ENCODE data around the gene ACAT2.

DNA sequence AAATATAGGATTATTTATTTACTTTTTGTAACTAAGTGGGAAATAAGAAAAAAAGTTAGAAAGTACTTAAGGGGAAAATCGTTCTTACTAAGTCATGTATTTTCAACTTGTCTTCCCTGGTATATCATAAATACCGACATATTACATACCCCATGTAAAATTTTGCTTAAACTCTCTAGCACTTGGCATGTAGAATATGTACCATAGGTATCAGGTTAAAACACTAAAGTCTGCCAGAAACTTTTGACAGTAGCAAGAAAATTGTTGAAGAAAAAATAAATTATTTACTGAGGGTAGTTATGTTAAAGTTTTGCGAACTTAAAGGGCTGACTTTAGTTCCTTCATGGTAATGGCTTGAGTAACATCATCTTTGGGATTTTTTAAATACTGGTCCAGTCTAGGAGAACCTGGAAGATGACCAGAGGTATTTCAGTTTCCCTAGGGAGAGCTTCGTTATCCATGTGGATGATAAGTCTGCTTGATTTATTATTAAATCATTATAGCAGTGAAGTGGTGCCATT lies 10.4 kb downstream of the DYNLT1 start:
- PRO-cap = no peak
- RAMPAGE, long total RNA, 5 experiments = start-site peak on the plus strand in 1 of 5 experiments, centred at position 444 of the sequence, 5 reads per replicate
- RRBS = no CpG with 5 or more reads among the region's 4 CpGs

GRCh38 chr6:158706956-158707606 lies 57.2 kb downstream of the SYTL3 start:
- PRO-cap = unidirectional peak, minus-strand start at chr6:158707323
- RAMPAGE, long total RNA, 5 experiments = start-site peak on the plus strand in 1 of 5 experiments, at chr6:158707237-158707269 at its widest, 9 reads per replicate
- RRBS = no CpG with 5 or more reads among the region's 6 CpGs

DNA sequence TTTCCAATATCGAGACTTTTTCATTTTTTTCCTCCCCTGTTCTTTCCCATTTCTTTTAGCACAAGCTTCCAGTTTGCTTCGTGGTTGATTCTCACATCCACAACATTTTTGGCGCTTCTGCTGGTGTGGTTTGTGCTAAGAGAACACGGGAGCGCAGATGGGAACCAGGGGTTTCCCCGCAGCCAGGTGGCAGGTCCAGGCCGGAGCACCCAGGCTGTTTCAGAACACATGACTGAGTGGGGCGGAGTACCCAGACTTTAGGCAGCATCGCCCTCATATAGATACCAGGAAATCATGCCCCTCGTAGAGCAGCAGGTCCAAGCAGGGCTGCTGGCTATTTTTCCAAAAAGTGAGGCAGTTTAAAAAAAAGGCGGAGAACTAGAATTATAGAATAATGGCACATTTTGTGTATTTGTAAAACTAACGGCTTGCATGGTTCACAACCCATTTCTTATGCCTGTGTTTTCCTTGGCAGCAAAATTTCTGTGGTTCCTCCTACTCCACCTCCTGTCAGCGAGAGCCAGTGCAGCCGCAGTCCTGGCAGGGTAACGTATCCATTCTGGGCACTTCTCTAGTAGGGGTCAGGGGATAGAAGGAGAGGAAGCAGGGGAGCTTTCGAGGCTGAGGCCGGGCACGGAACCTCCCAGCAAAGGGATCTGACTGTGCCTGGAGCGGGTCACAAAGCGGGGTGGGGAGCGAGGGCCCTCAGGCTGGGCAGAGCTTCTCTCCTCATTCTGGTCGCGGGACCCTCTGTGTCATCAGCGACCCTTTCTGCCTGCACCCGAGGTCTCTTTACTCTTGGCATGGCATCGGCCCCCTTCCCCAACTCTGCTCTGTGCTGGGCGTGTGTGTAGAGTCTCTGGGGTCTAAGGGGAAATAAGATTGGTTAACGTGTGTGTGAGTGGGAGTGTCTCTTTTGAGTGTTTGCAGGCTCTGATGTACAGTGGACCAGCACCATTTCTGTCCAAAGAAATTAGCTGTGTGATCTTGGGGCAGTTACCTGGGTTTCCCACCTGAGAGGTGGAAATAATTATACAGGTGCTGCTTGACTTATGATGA lies 58.3 kb downstream of the SYTL3 start:
- PRO-cap = unidirectional peak, plus-strand start at position 229 of the sequence
- RAMPAGE, long total RNA, 5 experiments = start-site peak on the plus strand in 2 of 5 experiments, centred at positions 266 to 405 of the sequence, 9 to 42 reads per replicate
- RRBS = no CpG with 5 or more reads among the region's 28 CpGs

GRCh38 chr6:158734806-158735123 lies 84.4 kb downstream of the EZR start:
- PRO-cap = no peak
- RAMPAGE, long total RNA, 5 experiments = no peak in any of the 5 experiments
- RRBS = no CpG with 5 or more reads among the region's 3 CpGs

DNA sequence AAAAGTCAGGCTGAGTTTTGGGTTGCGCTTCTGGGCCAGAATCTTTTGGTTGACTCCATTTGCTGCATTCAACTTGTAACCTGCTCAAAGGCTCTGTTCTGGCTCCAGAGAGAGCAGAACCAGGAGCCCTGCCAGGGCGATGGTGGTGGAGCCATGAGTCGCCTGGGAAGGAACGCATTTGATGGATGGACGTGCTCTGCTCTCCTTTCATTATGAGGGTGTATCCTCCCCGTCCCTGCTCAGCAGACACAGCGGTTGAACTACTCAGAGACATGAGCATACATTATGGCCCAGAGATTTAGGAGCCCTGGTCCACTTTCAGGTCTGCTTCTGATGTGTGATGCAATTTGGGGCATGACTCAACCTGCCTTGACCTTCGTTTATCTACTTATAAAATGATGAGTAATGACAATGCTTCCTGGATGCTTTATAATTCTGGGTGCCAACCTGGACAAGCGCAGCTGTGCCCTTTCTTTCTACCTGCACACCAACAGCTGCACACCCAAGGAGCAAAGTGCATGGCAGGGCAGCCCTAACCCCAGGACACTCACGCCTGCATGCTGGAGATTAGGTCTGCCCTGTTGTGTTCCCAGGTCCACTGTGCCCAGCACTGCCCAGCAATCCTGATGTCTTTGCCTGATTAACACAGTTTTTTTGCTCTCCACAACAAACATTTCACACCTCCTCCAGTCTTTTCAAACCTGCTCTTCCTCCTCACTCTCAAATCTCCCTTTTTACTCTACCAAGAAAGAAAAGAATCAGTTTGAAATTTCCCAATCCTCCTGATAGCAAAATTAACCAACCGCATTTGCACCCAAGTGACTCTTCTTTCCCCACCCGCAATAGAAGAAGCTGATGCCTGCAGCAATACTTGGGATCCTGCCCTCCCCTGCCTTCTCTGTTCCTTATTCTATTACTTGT lies 81.3 kb downstream of the EZR start:
- PRO-cap = no peak
- RAMPAGE, long total RNA, 5 experiments = no peak in any of the 5 experiments
- RRBS = no CpG with 5 or more reads among the region's 12 CpGs

DNA sequence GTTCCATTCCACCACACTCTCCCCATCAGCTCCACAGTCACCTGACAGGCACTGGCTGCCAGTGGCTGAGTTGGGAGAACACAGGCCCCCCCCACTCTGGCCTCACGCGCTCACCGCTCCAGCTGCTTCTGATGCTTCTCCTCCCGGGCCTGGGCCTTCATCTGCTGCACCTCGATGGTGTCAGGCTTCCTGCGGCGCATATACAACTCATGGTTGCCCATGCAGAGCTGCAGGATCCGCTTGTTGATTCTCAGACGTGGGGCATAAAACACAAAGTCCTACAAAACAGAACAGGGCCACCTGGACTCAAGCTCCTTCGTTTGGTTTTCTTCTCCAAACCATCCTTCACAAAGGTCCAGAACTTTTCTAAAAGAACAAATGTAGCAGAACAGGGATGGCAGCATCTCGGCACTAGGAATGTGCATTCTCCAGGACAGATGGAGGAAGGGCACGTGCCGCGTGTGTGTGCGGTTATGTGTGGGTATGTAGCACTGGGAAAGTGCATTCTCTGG lies 48.0 kb downstream of the EZR start:
- PRO-cap = no peak
- RAMPAGE, long total RNA, 5 experiments = start-site peak on the minus strand in 2 of 5 experiments, centred at positions 200 to 219 of the sequence, 297 to 325 reads per replicate
- RRBS = no CpG with 5 or more reads among the region's 15 CpGs

- PRO-cap = no peak
- RAMPAGE, long total RNA, 5 experiments = no peak in any of the 5 experiments
- RRBS = no CpG with 5 or more reads among the region's 13 CpGs
Observed at GRCh38 chr6:158783299-158784232, 35.6 kb downstream of the EZR start.

GRCh38 chr6:158807479-158808776 lies 11.2 kb downstream of the EZR start:
- PRO-cap = no peak
- RAMPAGE, long total RNA, 5 experiments = no peak in any of the 5 experiments
- RRBS = no CpG with 5 or more reads among the region's 14 CpGs

GRCh38 chr6:158815088-158815767 lies 3.9 kb downstream of the EZR start:
- PRO-cap = no peak
- RAMPAGE, long total RNA, 5 experiments = no peak in any of the 5 experiments
- RRBS = no CpG with 5 or more reads among the region's 6 CpGs

GRCh38 chr6:158868628-158868971 lies 49.4 kb upstream of the EZR start:
- PRO-cap = no peak
- RAMPAGE, long total RNA, 5 experiments = no peak in any of the 5 experiments
- RRBS = no CpG with 5 or more reads among the region's 4 CpGs

GRCh38 chr6:158938801-158939082 lies 61.3 kb downstream of the RSPH3 start:
- PRO-cap = no peak
- RAMPAGE, long total RNA, 5 experiments = no peak in any of the 5 experiments
- RRBS = 19% methylated on average over 1 of the region's 12 CpGs

DNA sequence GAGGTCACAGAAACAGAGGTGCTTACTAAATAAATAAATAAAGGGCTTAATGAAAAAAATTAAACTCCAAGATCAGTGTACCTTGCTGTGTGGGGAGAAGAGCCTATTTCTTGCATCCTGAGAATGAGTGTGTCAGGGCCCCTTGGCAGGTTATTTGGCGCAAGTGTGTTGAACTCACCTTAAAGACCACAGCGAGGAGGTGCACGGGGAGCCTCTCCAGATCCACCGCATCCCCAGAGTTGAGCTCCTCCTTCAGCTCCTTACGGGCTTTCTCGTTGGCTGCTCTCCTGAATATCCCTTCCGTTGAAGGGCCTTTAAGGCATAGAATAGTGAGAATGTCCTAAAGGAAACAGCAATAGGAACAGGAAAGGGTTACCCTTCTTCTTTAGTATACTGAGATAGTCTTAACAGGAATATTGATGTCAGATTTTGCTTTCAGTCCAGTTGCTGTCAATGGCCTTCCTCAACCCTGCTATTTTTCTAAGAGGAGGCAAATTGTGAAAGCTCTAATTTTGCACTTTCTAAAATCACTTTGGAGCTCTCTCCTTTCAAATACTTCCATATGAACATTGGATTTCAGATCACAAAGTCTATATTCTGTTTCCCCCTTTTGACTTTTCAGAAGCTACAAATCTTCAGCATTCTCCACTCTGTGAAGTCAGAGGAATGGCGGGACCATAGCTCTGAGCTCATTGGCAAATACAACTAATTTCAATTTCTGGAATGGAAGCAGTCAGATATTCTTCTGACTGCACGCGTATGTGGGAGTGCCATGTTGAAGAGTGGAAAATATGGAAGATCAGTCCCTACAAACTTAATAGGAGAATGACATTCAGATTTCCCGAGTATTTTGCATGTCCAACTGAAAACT lies 3.4 kb downstream of the TAGAP start:
- PRO-cap = no peak
- RAMPAGE, long total RNA, 5 experiments = no peak in any of the 5 experiments
- RRBS = no CpG with 5 or more reads among the region's 11 CpGs

- PRO-cap = no peak
- RAMPAGE, long total RNA, 5 experiments = no peak in any of the 5 experiments
- RRBS = no CpG with 5 or more reads among the region's 7 CpGs
Observed at GRCh38 chr6:159043876-159044425, 840 bp downstream of the TAGAP start.

DNA sequence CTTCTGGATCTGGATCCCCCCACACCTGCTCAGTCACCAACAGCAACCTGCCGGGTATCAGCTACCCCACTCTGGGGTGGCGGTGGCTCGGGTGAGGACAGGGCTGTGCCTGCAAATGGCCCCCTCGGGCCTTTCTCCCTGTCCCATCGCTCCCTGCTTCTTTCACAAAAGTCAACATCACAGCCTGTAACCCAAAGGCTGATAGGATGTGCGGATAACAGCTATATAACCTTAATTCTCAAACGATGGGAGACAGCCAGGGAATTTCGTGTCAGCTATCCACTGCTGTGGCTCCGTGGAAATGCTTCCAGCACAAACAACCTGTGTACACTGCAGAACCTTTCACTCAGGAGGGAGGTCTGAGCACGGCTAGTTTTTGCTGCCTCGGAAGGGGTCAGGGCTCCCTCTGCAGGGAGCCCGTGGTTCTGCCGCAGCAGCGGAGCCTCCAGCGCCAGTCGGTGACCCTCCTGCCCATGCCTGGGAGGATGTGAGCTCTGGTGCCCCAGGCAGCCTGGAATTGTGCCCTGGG lies 59.2 kb upstream of the TAGAP start:
- PRO-cap = no peak
- RAMPAGE, long total RNA, 5 experiments = no peak in any of the 5 experiments
- RRBS = no CpG with 5 or more reads among the region's 16 CpGs

DNA sequence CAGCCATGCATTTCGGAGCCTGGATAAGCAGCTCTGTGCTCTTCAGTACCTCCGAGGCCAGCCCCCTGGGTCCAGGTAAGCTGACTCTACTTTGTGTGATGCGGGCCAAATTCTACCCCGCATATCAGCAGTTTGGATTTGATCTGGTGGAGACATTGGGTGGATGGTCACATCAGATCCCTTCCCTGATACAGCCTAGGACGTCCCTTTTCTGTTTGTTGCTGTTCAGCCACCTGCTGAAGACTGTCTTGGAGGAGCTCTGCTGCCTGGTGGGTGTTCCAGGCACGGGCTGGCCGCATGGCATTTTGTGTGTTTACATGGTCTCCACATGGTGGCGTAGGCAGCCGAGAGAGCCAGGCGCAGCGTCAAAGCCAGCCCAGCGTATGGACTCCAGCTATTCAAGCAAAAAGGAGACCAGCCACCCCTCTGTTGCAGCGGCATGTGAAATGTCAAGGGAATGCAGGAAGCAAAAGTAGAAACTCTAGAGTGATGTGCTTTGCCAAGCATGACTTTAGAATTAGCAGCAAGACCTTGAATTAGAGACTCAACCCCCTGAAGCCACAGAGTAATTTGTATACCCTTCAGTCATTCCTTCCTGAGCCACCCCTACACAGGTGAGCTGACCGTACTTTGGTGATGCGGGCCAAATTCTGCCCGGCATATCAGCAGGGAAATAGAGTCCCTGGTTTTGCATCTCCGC lies 48.3 kb downstream of the FNDC1 start:
- PRO-cap = no peak
- RAMPAGE, long total RNA, 5 experiments = no peak in any of the 5 experiments
- RRBS = 80% methylated on average over 1 of the region's 17 CpGs

- PRO-cap = no peak
- RAMPAGE, long total RNA, 5 experiments = no peak in any of the 5 experiments
- RRBS = no CpG with 5 or more reads among the region's 4 CpGs
Observed at GRCh38 chr6:159304457-159304820, 135.2 kb downstream of the FNDC1 start.

DNA sequence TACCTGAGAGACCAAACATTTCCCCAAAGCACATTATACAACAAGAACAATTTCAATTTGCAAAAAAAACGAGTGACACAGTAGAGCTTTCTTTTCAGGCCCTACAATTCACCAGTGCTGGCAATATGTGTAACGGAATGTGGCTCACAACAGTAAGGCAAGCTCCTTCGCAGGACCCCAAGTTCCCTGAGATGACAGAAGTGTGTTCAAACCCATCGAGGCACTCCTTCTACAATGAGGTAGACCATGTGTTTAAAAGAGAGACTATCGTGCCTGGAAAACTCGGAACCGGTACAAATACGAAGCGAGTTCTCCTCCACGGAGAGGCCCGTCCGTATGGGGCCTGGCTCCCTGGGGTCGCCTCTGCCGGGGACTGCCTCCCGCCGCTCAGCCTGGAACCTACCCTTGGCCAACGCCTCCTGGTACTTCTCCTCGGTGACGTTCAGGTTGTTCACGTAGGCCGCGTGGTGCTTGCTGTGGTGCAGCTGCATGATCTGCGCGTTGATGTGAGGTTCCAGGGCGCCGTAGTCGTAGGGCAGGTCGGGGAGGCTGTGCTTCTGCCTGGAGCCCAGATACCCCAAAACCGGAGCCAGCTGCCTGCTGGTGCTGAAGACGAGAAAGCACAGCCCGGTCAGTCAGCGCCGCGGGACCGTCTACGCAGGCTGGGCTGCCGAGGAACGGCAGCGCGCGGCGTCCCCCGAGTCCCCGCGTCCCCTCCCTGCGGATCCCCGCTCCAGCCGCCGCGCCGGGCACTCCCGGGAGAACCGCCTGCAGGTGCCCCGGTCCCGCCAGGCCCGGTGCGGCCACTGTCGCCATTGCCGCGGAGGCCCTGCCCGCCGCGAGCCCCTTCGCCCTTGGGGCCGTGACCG lies 549 bp downstream of the SOD2 start:
- PRO-cap = bidirectional peak, plus-strand start at position 634 of the sequence, minus-strand start at position 394 of the sequence
- RAMPAGE, long total RNA, 5 experiments = no peak in any of the 5 experiments
- RRBS = under 1% methylated on average over 32 of the region's 66 CpGs

DNA sequence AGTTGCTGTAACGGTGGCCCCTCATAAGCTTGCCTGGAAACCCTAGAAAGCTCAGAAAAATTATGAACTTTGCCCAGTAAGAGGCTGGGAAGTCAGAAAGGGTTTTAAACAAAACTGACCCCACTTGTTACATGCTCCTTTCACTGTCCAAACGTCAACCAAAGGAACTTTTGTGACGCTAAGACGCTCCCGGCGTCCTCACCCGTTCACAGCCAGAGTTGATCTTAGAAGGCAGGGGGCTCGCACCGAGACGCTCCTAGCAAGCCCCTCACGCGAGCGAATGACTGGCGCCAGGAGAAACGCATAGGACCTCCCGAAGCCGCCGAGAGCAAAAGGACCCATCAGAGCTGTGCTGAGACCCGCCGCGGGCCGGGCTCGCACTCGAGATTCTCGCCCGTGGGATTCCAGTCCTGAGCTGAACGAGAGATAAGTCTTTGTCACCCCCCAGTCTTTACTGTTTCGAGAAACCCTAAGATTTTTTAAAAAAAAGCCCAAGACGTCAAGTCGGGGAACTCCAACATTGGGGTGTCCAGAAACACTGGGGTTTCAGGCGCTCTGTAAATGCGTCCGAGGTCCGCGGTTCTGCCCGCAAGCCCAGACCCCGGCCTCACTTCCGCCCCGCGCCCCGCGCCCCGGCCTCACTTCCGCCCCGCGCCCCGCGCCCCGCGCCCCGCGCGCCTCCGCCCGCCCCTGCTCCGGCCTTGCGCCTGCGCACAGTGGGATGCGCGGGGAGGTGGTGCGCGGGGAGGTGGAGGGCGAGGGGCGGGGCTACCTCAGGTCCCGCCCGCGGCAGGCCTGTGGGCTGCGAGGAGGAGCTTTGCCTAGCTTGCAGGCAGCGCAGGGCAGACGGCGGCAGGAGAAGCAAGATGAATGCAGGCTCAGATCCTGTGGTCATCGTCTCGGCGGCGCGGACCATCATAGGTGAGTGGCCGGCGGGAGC lies at the start of gene ACAT2:
Gene ACAT2 (plus strand): TSS at position 824 of the 940 bp plus-strand sequence.
- PRO-cap = unidirectional peak, plus-strand start at position 224 of the sequence; bidirectional peak, plus-strand start at position 845 of the sequence, minus-strand start at position 692 of the sequence
- RAMPAGE, long total RNA, 5 experiments = start-site peak on the plus strand in 5 of 5 experiments, centred at positions 780 to 808 of the sequence, 39 to 116 reads per replicate
- RRBS = 1% methylated on average over 16 of the region's 78 CpGs

DNA sequence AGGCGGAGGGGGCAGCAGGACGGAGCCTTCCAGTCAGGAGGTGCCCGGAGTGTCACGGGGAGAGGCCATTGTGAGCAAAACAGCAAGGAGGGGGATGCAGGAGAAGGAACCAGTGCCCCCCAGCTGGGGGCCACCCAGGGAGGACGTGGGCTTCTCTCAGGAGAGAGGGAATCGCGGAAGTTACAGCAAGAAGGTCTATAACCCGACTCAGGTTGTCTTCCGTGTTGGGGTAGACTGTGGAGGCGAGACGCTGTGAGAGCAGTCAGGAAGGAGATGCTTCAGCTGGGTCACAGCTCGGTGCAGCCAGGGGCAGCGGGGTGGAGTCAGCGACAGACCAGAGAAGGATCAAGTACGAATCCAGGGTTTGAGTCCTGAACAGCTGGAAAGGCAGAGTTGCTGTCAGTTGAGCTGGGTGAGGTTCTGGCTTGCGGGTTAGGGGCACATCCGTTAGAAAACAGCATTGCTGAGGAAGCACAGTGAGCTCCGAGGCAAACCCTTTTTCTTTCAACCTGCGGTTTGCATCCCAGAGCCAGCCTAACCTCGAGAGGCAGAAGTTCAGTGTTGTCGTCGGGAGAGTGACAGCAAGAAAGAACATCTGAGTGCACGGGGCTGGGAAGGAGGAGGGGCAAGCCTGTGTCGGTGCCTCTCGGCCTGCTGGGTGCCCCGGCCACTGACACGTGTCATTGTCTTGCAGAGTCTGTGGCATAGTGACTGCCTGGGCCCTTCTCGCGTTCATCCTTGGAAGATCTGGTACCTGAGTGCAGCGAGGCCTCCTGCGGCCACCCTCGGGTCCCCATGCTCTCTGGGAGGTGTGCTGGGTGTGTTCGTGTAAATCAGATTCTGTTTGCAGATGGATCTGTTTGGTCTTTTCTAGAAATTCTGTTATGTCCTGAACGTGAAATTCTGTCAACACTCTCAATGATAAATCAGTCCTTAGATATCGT lies 20.0 kb downstream of the PNLDC1 start:
- PRO-cap = no peak
- RAMPAGE, long total RNA, 5 experiments = no peak in any of the 5 experiments
- RRBS = no CpG with 5 or more reads among the region's 35 CpGs

DNA sequence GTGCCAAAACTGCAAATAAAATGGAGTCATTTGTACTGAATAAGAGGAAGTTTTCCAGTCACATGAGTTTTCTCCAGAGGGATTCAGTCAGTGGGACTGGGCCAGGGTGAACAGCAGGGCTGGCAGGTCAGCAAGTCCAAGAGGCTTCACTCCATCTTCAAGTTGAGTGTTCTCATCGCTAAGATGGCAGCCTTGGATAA lies 29.4 kb upstream of the IGF2R start:
- PRO-cap = unidirectional peak, plus-strand start at position 86 of the sequence
- RAMPAGE, long total RNA, 5 experiments = no peak in any of the 5 experiments
- RRBS = no CpG with 5 or more reads among the region's 1 CpG